NCI-H460 (cell line): ENCODE results near the genes UCP2, PGM2L1 and KCNE3.

RAMPAGE:
- cytosol, long total RNA = no peak
- long total RNA = no peak
- nucleus, long total RNA = no peak
These were observed 30.5 kb downstream of the PLEKHB1 start for GRCh38 chr11:73676397-73677675.

GRCh38 chr11:73778821-73780178 is 8.4 kb upstream of the MRPL48 start:
RAMPAGE:
- cytosol, long total RNA = no peak
- long total RNA = no peak
- nucleus, long total RNA = no peak

DNA sequence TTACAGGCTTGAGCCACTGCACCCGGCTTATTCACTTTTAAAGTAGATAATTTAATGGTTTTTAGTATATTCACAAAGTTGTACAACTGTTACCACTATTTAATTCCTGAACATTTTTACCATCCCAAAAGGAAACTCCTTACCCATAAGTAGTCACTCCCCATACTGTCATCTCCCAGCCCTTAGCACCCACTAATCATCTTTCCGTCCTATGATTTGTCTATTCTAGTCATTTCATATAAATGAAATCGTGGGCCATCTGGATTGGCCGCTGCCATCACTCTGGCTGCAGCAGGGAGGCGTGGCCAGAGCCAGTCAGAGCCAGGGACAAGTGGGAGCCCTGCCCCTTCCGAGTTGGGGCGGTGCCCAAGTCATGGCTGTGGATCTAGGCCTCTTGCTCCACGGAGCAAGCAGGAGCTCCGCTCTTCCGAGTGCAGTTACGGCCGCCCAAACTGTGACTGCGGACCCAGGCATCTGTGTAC is 8.1 kb downstream of the MRPL48 start:
RAMPAGE:
- cytosol, long total RNA = no peak
- long total RNA = no peak
- nucleus, long total RNA = no peak

RAMPAGE:
- cytosol, long total RNA = no peak
- long total RNA = no peak
- nucleus, long total RNA = no peak
These were observed 461 bp downstream of the PAAF1 start for GRCh38 chr11:73877159-73877761.

RAMPAGE:
- cytosol, long total RNA = no peak
- long total RNA = no peak
- nucleus, long total RNA = no peak
These were observed 5.3 kb downstream of the DNAJB13 start for GRCh38 chr11:73956032-73956536.

DNA sequence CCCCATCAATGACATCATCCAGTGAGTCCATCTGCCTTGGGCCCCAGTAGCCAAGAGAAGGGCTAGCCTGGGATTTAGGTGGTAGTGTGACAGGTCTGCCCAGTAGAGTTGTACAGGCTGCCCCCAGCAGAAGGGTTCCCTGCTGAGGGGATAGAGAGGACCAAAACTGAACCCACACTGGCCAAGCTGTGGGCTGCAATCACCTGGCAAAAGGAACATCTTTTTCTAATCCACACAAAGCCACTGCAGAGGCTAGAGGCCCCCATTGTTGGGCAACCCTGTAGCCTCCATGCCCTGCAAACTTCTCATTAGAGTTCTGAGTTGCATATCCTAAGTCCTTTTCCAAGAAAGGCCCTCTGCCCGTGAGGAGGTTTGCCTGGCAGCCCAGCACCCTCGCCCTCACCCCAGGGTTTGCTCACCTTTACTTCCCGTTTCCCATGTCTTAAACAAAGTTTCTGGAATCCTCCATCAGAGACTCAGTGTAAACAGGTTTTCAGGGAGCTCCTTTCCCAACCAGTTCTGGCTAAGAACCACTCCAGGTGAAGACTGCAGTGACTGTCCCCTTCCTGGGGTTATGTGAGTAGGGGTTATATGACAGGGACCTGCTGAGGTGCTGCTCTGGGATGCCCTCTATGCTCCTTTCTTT is 13.2 kb downstream of the UCP2 start:
RAMPAGE:
- cytosol, long total RNA = no peak
- long total RNA = no peak
- nucleus, long total RNA = no peak

DNA sequence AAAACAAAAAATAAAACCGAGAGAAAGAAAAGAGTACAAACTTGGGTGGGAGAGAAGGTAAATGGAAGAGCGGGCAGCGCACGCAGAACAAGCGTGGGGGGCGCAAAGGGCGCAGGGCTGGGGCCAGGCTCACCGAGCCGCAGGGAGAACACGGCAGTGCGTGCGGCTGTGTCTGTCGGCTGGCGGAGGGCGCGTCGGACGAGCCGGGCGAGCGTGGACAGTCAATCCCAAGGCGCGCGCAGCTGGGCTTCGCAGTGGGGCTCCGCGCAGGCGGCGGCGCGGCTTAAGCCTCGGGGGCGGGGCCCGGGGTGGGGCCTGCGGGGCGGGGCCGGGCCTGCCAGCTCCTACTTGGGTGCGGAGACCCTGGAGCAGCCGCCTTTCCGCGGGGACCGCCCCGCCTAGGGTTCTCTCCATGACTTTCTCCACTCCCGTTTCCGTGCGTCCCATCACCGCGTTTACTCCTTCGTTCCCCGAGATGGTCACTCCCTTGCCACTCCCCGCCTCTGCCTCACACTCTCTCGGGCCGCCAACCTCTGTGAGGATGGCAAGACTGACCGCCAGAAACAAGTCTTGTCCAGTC is at the start of gene UCP2:
Gene UCP2, minus strand, starts transcription at position 256 of the 580 bp plus-strand sequence.
RAMPAGE:
- cytosol, long total RNA = no peak
- long total RNA = no peak
- nucleus, long total RNA = no peak

RAMPAGE:
- cytosol, long total RNA = no peak
- long total RNA = no peak
- nucleus, long total RNA = no peak
These were observed 60.3 kb upstream of the UCP3 start for GRCh38 chr11:74069047-74069658.

DNA sequence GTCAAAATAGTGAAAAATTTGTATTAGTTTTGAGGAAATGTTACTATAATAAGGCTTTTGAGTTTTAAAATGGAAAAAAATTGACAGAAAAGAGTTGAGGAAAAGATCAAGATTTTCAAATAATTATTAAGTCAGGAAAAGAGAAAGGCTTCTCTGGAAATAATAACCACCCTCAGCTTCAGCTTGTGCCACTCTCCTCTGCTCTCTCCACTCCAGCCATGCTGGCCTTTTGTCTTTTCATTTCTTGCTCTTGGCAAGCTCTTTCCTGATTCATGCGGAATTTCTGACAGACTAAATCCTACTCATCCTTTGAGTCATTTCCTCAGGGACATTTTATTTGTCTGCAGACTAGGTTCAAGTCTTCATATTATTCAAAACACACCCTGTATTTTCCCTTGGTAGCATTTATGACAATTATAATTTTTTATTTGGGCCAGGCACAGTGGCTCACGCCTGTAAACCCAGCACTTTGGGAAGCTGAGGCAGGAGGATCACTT is 7.7 kb upstream of the P4HA3 start:
RAMPAGE:
- cytosol, long total RNA = no peak
- long total RNA = no peak
- nucleus, long total RNA = no peak

DNA sequence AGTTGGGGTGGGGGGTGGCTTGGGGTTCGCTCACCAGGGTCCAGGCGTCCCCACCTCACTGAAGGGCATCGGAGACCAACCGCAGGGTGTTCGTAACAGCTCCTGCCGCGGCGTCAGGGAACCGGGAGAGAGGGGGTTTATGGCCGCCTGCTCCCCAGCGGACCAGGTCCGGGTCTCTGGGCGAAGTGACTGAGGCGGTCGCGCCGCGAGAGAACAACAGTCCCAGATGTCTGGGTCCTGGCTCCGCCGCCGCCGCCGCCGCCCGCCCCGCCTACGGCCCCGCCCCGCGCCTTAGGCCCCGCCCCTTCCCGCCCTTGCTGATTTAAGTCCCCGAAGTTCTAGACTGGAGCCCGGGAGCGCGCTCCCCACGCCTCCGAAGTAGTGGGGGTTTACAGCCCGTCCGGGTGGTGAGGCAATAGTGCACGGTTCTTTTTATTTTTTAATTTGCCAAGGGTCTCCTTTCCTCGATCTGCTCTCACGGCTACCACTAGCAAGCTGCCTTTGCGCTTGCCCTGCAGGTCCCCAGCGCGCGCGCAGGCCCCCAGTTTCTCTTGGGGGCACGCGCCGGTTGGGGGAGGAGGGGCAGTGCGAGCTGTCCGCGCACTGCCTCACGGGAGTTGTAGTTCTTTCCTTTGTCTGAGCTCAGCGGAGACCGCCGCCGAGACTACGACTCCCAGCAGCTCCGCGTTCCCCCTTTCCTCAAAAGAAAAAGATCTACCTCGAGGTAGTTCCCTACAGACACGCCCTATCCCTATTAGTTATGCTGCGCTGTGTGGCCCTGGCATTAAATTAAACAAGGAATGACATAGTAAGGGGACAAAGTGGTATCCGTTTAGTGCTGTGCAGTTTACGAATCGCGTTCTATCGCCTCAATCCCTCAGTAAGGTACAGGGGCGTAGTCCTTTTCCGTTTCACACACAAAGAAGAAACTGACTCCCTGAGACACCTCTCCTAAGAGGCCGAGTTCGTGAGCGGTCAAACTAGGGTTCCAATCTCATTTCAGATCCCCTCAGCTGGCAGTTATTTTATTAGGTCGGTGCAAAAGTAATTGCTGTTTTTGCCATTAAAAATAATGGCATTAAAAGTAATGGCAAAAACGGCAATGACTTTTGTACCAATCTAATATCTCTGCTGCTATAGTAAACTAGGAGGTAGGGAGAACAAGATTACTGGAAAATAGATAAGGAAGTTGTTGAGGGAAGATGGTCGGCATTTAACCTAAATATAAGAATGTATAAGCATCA is at the start of gene PGM2L1:
Gene PGM2L1, minus strand, starts transcription at position 228 of the 1,244 bp plus-strand sequence.
RAMPAGE:
- cytosol, long total RNA = no peak
- long total RNA = no peak
- nucleus, long total RNA = no peak

DNA sequence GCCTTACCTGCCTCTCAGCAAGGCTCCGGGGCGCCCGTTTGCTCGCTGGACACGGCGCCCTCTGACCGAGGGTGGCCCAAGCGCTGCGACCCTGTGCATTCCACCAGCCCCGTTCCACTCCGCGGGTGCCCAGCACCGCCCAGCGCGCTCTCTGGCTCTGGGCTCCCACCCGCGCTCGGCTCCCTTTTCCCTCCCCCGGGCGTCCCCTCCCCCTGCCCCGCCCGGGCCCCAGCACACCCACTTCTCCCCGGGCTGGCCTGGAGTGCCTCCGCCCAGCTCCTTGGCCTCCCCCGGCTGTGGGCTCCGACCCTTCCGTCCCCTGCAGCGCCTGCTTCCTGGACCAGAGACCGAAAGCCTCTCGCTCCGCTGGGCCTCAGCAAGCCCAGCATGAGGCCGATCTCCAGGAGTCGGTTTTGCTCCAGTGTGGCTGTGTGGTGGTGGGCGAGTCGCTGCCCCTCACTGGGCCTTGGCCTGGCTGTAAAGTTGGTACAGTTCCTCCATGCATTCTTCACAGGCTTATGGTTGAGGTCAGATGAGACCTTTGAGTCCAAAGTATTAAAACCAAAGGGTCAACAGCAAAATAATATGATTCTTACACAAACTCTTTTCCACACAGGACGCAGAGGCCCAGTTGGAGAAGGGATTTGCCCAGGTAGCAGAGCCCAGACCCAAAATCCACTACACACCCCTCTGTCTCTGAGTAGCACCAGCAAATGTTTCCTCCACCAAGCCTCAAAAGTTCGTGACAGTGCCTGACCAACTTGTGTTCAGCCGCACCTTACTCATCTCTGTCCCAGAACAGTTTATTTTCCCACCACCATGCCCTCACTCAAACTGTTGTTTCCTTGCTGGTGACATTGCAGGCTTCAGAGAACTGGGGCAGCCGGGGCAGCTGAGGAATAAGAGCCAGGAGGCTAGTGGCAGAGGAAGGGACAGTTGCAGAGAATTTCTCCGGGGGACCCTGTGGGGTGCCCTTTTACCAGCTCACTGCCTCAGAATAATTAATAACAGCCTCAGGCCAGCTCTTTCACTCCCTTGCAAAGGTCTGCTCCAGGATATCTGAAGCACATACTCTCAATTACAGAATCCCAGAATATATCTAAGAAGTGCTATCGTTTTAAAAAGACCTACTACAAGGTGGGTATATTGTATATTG is at the start of gene KCNE3:
Gene KCNE3, minus strand, starts transcription at position 159 of the 1,156 bp plus-strand sequence.
RAMPAGE:
- cytosol, long total RNA = no peak
- long total RNA = no peak
- nucleus, long total RNA = no peak

DNA sequence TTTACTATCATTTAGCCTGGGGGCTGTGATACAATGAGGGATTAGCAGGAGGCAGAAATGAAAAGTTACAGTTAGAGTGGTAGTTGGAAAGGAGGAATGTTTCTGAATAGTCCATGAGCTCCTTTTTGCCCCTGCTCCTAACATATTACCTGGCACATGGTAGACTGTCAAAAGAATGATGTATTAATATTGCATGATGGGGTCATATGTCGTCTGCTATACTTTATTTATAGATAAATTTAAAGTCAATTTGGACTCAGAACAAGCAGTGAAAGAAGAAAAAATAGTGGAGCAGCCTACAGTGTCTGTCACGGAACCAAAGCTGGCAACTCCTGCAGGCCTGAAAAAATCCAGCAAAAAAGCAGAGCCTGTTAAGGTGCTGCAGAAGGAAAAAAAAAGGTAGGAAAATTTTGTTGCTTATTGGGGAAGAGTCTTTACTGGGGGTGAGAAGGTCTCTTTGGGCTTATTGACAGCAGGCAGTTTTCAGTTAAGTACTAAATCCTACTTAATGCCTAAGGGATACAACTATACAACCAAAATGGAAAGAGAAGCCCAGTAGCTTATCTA is 32.9 kb downstream of the POLD3 start:
RAMPAGE:
- cytosol, long total RNA = no peak
- long total RNA = no peak
- nucleus, long total RNA = no peak

DNA sequence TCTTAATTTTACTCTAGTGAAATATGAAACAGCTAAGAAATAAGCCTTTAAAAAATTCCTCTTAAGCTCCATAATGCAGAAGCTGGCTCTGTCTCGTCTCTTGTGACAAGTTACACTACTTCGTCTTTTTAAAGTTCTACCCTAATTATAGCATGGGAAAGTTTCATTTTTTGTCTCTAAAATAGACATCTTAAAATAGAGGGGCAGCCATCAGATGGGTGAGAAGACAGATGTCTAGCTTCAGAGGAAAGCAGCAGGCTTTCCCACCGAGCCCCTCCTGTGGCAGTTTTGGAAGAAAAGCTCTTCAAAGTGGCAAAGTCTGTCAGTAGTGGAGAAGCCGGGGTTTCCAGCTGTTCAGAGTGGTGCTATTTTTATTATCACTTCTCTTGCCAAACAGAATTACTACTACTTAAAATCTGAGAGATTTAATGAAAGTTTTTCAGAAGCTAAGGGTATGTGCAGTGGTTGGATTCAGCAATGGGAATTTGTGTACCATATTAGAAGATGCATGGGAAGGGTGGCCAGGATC is 39.4 kb downstream of the XRRA1 start:
RAMPAGE:
- cytosol, long total RNA = no peak
- long total RNA = no peak
- nucleus, long total RNA = no peak

DNA sequence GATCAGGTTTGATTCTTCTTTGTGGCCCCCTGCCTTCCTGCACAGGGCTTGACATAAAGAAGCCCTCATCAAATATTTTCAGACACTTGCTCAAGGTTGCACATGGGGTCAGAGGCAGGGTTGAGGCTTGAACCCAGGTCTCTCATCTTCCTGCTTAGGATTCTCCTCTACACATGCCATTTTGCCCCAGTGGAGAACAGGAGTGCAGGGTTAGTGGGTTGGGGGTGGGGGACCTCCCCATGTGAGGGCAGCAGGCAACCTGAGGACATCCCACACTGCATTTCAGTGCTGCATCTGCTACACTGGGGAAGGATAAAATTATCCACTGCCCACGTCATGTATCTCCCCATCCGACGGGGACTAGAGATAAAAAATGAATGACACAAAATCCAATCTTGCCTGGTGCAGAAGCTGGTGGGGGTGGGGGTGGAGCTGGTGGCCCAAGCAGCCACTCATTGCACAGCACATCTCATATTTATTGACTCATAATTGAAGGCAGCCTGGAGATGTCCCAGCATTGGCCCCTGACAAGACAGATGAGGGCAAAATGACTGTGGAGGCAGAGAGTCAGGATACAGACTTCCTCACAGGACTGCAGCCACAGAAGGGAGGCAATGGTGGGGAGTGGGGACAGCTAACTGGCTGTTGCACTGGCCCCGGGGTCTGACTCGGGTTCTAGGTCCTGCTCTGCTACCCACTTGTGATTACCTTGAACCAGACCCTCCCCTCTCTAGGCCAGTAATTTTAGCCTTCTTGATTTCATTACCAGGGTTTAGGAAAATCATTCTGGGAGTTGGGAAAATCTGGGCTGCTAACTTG is 41.4 kb downstream of the NEU3 start:
RAMPAGE:
- cytosol, long total RNA = no peak
- long total RNA = no peak
- nucleus, long total RNA = no peak

DNA sequence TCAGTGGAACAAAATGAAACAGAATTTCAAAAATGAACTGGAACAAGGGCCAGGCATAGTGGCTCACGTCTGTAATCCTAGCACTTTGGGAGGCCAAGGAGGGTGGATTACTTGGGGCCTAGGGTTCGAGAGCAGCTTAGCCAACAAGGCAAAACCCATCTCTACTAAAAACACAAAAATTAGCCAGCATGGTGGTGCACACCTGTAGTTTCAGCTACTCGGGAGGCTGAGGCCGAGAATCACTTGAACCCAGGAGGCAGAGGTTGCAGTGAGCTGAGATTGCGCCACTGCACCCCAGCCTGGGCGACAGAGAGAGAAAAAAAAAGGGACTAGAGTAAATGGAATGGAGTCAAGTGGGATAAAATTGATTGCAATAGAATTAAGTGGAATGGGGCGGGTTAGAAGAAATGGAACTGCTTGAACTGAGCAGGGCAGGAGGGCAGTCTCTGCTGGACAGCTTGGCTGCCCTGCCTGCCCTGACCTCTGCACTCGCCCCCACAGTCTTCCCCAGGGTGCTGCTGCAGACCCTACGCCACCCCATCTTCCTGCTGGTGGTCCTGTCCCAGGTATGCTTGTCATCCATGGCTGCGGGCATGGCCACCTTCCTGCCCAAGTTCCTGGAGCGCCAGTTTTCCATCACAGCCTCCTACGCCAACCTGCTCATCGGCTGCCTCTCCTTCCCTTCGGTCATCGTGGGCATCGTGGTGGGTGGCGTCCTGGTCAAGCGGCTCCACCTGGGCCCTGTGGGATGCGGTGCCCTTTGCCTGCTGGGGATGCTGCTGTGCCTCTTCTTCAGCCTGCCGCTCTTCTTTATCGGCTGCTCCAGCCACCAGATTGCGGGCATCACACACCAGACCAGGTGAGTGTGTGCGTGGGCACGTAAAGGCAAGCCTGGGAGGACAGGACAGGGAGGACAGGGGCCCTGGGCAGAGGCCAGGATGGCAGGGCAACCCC is 42.1 kb downstream of the SLCO2B1 start:
RAMPAGE:
- cytosol, long total RNA = no peak
- long total RNA = no peak
- nucleus, long total RNA = no peak

DNA sequence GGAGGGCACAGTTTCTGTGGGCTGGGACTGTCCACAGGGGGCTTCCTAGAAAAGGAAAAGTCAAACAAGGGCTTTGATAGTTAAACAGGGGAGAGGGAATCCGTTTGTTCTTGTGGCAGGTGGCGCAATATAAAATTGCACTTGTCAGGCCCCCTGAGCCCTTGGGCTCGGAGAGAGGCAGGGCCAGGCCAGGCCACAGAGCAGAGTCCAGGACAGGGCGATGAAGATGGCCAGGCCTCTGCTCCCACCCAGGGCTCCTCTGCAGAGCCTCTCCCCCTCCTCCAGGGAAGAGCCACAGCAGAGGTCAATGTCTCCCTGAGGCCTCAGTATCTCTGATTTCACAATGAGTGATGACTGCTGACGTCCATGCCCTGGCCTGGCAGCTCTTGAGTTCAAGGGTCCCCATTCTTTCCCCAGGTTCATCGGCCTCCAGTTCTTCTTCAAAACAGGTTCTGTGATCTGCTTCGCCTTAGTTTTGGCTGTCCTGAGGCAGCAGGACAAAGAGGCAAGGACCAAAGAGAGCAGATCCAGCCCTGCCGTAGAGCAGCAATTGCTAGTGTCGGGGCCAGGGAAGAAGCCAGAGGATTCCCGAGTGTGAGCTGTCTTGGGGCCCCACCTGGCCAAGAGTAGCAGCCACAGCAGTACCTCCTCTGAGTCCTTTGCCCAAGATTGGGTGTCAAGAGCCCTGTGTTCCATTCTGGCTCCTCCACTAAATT is 36.4 kb upstream of the TPBGL start:
RAMPAGE:
- cytosol, long total RNA = no peak
- long total RNA = no peak
- nucleus, long total RNA = no peak

GRCh38 chr11:75303502-75304132 is 47.8 kb downstream of the ARRB1 start:
RAMPAGE:
- cytosol, long total RNA = no peak
- long total RNA = no peak
- nucleus, long total RNA = no peak

GRCh38 chr11:75313827-75314525 is 37.5 kb downstream of the ARRB1 start:
RAMPAGE:
- cytosol, long total RNA = no peak
- long total RNA = no peak
- nucleus, long total RNA = no peak

DNA sequence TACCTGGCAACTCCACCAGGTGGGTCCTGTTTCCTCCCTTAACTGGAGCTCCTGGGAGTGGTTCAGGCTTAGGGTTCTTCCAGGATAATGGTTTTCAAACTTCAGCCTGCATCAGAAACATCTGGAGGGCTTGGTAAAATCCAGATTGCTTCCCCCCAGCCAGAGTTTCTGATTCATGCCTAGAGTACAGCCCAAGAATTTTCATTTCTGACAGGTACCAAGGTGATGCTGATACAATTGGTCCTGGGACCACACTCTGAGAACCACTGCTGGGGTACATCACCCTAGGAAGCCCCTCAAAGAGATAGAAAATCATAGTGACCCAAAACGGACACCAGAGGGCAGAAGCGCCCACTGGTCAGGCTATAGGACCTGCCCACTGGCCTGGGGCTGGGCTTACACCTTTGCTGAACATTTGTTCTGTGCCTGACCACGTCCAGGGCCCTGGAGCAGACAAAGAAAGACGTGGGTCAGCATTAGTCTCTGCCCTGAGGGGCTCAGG is 14.6 kb upstream of the SERPINH1 start:
RAMPAGE:
- cytosol, long total RNA = no peak
- long total RNA = no peak
- nucleus, long total RNA = no peak

RAMPAGE:
- cytosol, long total RNA = no peak
- long total RNA = no peak
- nucleus, long total RNA = no peak
These were observed 134.6 kb downstream of the WNT11 start for GRCh38 chr11:76071584-76072312.